Measurements from ENCODE around the gene DMP1.

GRCh38 chr4:83110393-83110930, 4.1 kb downstream of the PLAC8 start:
- RRBS = no CpG with 5 or more reads among the region's 13 CpGs

DNA sequence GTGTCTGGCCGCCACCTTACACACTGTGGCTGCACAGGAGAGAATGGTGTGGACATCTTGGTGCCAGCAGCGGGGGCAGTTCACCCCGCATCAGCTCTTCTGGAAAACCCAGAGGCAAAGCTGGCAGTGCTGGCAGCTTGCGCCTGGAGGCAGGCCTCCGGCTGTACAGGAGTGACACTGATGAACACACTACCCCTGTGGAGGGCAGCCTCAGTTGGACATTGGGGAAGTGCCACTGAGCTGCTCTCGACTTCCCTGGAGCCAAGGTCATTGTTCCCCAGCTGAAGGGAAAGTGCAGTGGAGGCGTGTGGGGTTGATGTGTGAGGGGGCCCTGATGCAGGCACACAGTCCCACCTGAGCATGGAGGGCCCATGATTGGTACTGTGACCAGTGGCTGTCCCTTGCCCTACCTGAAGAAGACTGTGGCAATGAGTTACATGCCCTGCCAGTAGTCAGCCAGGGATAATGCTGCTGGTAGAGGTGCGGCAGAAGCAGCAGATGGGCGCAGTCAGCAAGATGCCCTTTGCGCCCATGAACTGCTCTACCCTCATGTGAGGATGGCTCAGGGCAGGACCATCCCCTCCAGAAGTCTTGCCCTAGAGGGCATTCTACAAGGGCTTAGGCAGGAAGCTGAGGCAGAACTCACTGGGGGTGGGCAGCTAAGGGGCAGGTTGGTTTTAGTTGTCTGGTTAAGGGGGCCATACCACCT, 36.8 kb downstream of the COQ2 start:
- RRBS = no CpG with 5 or more reads among the region's 10 CpGs

- RRBS = no CpG with 5 or more reads among the region's 6 CpGs
These were observed 3.0 kb downstream of the COQ2 start for GRCh38 chr4:83281392-83282119.

- RRBS = no CpG with 5 or more reads among the region's 3 CpGs
These were observed 21.9 kb upstream of the HPSE start for GRCh38 chr4:83356547-83356879.

DNA sequence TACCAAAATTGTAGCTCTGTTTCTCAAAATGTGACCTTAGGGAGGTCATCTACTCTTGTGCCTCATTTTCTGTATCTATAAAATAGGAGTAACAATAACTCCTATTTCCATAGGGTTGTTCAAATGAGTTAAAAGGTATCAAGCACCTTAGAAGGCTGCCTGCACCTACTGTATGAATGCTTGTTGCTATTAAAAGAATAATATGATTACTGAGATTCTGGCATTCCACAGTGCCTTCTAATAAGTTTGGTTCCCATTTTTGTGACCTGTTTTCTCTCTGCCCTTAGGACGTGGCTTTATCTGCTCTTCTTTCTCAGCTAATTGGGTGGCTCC, 1.9 kb downstream of the GPAT3 start:
- RRBS = no CpG with 5 or more reads among the region's 1 CpG

DNA sequence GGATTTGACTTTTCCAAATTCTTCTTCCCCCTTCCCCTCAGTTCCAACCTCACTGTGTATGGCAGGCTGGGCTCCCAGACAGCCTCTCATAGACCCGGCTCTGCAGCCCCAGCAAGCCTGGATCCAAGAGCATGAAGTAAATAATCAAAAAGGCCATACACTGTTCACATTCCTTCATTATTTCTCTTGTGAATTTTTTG, 446.7 kb downstream of the NKX6-1 start:
- RRBS = no CpG with 5 or more reads among the region's 1 CpG

DNA sequence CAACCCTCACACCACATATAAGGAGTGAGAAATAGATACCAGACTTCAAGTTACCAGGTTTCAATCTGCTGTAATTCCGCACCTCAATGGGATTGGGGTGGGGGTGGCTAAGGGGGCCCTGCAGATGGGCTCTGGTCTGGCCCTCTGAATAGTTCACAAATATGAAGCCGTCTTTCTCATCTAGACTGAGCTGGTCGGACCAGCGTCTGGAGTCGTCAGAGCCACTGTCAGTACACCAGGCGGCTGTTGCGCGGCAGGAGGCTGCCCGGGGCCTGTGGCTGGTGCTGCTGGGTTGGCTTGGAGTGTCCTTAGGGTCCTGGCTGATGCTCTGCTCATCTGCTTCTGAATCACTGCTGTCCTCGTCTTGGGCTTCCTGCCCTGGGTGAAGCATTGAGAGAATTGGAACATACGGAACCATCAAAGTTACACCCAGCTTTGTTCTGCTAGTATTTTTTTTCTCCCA, 96.0 kb downstream of the CDS1 start:
- RRBS = no CpG with 5 or more reads among the region's 11 CpGs

DNA sequence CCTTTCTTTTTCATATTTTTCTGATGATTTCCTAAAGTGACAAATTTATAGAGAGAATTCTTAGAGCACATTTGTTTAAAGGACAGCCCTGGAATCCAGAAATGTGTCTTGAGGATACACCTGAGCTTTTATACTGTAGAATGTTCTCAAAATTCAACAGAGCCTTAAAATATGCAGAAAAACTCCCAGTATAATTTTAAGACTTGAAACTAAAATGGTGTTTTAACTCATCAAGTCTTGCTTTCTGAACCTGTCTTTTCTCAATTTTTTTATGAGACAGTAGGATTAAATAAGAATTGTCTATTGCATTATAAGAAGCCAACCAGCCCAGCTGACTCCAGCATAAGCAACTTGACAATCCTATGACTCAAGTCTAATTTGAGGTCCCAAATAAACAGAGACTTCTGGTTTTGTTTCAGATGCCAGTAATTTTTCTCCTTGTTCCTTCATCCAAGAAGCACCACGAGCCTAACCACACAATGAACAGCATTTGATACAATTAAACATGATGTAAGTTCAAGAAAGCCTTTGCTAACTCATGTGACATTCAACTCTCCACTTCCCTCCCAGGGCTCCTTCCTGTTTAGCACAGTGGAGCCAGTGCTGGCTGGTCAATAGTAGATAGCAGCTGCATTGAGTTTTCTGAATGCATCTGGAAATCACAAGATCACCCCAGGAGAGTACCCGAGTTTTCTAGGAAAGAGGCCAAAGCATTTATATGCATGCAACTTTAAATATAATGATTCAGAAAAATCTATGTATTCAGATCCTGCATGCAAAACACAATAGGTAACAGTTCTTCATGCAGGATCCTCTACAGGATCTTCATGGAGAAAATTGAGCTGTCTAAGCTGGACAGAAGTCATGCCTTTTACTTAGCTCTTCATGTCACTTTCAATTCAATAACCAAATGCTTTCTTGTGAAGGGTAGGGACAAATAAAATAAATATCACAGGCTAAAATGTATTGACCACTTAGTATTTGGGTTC, 206.3 kb downstream of the ARHGAP24 start:
- RRBS = no CpG with 5 or more reads among the region's 2 CpGs

GRCh38 chr4:86000260-86000630, 359.6 kb downstream of the MAPK10 start:
- RRBS = no CpG with 5 or more reads among the region's 6 CpGs

- RRBS = no CpG with 5 or more reads among the region's 5 CpGs
These were observed 47.0 kb downstream of the AFF1 start for GRCh38 chr4:86981730-86982255.

GRCh38 chr4:87017472-87018517, 83.0 kb downstream of the AFF1 start:
- RRBS = no CpG with 5 or more reads among the region's 10 CpGs

DNA sequence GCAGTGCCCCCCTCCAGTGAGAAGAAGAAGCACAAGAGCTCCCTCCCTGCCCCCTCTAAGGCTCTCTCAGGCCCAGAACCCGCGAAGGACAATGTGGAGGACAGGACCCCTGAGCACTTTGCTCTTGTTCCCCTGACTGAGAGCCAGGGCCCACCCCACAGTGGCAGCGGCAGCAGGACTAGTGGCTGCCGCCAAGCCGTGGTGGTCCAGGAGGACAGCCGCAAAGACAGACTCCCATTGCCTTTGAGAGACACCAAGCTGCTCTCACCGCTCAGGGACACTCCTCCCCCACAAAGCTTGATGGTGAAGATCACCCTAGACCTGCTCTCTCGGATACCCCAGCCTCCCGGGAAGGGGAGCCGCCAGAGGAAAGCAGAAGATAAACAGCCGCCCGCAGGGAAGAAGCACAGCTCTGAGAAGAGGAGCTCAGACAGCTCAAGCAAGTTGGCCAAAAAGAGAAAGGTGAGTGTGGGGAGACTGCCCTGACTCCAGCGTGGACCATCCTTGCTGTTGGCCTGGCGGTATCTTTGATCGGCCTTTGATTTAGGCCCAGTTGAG, 105.5 kb downstream of the KLHL8 start:
- RRBS = no CpG with 5 or more reads among the region's 15 CpGs

- RRBS = no CpG with 5 or more reads among the region's 3 CpGs
These were observed 101.6 kb downstream of the KLHL8 start for GRCh38 chr4:87118695-87119355.

- RRBS = no CpG with 5 or more reads among the region's 4 CpGs
These were observed 92.8 kb downstream of the KLHL8 start for GRCh38 chr4:87127531-87128005.

- RRBS = no CpG with 5 or more reads among the region's 4 CpGs
These were observed 2.8 kb upstream of the NUDT9 start for GRCh38 chr4:87419543-87420080.

DNA sequence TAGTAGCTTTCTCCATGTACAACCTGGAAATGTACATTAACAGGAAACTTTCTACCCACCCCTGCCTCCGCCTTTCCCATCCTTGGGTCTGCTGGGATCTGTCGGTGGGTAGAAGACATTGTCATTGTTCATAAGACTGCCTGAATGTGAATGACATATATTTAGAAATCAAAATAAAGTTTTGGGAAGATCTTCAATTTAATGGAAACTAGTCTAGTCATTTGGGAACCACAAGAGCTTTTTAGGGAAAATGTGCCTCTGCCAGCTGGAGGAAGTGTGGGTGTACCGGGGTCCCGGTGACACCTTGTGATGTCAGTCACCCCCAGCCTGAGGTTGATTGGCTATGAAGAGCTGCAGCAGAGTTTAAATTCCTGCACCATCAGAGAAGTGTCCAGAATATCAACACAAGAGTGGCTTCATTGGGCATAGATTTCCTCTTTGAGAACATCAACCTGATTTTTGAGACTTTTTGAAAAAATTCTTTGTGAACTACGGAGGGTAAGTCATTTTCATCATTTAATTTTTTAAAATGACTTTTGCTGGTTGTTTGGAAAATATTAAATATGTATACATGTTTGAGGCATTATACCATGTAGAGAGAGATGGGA, at the start of gene DMP1:
TSS of gene DMP1 (plus strand) at position 394 of the 608 bp plus-strand sequence.
- RRBS = no CpG with 5 or more reads among the region's 5 CpGs

GRCh38 chr4:87718037-87718670, 68.1 kb downstream of the DMP1 start:
- RRBS = no CpG with 5 or more reads among the region's 5 CpGs

DNA sequence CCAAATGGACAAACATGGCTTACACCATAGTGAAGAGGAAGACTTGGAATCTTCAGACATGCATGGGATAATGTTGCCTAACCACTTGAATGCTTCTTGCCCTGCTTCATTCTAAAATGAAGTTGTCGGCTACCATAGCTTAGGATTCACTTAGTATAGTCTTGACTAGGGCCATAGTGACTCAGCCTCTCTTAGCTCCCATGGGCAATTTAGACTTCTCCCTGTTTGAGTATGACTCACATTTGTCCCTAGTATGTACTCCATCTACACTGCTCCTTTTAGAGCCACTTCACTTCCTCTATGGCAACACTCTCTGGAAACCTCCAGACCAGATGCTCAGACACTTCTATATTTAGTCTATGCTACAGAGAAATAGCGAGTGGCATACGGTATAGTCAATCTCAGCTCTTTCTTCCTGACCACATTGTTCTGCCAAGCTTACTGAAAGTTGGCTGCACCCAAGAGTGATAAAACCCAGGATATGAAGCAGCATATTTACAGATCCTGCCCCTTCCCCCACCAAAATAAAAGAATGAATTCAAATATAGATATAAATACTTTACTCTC, 11.2 kb downstream of the MEPE start:
- RRBS = no CpG with 5 or more reads among the region's 3 CpGs

DNA sequence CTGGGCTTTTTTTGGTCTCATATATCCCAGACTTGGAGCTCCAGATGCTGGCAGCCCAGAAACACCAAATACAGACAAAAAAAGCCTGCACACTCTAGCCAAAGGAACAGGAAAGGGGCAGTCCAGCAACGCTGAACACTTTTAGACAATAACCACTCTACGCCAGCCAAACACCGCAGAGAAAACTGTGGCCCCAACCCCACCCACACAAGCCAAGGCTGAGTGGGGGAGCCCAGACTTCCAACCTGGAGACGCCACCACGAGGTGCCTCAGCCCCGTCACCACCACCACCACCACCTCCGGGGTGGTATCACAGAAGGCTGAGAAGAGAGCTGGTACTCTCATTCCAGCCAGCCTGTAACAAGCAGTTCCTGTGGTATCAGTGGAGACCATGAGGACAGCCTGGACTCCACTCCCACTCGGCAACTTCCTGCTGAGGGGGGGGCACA, 22.8 kb downstream of the MEPE start:
- RRBS = no CpG with 5 or more reads among the region's 8 CpGs

Data from GM19239 (cell line).